Cardiac atrium fibroblast (primary cell): ENCODE results near the gene LMOD3.

GRCh38 chr3:67647509-67648092 lies 6.8 kb downstream of the SUCLG2 start:
- RAMPAGE, long total RNA: no peak

- RAMPAGE, long total RNA: no peak
These were observed 4.3 kb downstream of the SUCLG2 start for GRCh38 chr3:67650093-67650443.

DNA sequence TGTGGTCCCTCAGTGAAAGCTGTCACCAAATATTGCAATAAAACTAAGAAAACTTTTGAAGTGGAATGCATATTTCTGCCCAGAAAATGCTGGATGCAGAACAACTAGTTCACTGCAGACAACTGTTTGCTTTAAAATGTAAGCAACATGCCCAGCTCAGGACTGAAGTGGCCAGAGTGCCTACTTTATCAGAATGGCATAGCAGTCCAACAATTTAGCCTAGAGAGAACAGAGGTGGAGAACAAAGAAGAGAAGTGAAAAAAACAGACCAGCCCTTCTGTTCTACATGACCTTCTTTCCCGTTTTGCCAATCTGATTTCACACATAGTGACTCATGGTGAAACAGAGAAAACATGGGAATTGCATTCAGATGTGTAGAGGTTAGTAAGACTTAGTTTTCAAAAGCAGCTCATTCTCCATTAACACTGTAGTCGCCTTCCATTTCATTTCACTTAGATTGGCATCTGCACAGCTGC lies 523 bp upstream of the ARL6IP5 start:
- RAMPAGE, long total RNA: no peak

- RAMPAGE, long total RNA: no peak
These were observed at the start of gene LMOD3 for GRCh38 chr3:69121944-69122936. Gene LMOD3 (minus strand): TSS chr3:69122595.

- RAMPAGE, long total RNA: no peak
These were observed 56.8 kb upstream of the LMOD3 start for GRCh38 chr3:69178935-69179775.

GRCh38 chr3:69289852-69290488 lies 95.9 kb downstream of the FRMD4B start:
- RAMPAGE, long total RNA: no peak

DNA sequence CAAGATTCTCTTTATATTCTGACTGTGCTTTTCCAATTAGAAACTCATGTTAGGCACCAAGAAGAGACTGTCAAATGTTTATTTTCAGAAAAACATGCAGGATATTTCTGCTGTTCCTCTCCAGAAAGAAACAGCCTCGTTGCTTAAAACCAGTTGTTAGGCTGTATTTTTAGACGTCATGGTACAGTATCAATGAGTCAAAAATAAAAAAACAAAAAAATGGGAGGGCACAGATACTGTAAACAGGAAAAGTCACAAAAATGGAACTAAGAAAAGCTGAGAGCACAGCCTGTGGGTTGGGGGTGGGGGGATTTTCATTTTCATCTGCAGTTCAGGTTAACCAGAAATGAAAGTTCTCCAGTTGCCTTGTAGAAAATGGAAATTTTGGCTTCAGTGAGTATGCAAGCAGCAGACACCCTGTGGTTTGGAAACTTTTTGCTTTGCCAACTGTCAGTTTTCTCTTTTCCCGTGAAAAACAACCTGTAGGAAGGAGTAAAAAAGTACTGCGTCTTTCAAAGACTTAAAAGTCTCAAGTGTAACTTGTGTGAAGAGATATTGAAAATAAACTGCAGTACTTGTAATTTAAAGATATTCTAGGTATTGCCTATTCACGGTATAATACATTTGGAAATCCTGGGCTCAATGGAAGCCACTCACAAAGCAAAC lies 59.0 kb downstream of the FRMD4B start:
- RAMPAGE, long total RNA: no peak

- RAMPAGE, long total RNA: no peak
These were observed 155.2 kb upstream of the FRMD4B start for GRCh38 chr3:69540927-69541579.

DNA sequence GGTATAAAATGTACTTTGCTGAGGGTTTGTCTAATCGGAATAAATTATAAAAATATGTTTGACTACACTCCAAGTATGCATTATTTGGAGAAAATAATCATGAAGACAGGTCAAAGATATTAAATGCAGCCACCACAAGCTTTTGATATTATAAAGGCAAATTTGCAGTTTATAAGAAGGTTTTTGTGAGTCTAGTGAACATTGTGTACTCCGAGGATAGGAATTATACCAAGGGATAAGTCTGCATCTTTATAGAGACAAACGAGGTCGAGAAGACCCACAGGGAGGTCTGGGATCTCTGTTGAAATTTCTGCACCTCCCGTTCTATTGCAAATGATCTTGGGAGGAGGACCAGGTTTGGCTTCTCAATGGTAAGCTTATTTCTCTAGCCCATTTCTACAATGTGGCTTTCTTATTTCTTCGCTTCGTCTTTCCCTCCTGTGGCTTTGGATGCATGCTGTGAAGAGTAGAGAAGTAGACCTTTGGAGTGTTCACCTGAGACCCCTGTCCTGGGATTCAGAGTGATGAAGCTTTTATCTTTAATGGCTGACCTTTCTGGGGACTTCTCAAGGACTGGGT lies 7.4 kb downstream of the MITF start:
- RAMPAGE, long total RNA: no peak

DNA sequence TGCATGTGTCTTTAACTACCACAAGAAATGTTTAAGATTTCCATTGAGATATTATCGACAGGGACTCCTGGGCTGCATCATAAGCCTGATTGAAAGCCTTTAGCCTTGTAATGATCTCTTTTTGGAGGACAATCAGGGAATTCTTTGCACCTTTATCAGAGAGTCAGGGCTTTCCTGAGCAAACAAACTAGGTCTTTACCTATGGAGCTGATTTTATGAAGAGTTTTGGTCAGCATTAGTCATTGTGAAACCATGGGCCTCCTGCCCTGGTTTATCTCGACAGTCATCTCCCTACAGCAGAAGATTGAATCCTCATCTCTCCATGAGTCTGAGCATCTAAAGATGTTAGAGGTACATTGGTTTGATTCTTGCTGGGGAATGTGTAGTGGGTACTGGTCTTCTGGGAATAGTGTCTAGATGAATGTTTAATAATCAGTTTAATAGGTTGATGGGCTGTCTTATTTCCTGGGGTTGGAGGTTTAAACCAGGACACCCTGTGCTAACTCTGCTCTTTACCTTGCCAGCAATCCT lies 23.2 kb downstream of the MITF start:
- RAMPAGE, long total RNA: no peak

DNA sequence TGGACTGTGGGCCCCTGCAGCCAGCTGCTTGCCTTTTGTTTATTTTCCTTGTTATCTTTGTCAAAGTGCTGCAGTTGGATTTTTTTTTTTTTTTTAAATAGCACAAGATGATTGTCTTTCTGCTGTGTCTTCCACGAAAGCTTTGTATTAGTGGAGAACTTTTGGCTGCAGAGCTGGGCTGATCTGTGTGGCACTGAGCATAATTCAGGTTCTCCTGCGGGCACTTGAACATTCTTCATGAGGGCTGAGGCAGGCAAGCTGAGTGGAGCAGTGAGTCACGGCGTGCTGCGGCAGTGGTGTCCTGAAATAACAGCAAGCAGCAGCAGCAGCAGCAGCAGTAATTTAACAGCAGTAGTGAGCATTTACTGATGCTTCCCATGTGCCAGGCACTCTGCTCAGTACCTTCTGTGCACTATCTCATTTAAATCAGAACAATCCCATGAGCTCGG lies 45.7 kb downstream of the MITF start:
- RAMPAGE, long total RNA: no peak

GRCh38 chr3:70955698-70956060 lies 627.8 kb downstream of the FOXP1 start:
- RAMPAGE, long total RNA: no peak

DNA sequence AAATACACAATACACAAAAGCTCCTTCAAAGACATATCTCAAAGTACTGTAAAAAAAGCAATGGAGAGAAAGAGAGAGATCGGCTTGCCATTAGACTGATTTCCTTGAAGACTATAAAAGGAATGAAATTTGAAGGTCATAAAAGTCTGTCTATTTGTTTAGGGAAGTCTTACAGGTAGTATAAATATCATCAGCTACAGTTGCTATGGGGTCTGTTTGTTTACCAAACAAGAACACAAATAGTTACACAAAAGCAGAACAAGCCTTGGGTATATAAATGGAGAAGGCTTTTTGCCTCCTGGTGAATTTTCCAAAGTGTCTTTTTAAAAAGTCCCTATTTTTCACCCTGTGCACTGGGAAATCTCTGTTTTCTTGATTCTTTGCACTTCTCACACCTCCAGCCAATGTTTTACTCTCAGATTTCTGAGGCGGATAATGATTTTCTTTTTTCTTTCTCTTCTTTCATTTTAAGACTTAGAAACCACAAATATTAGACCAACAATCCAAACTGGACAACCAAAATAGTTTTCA lies 552.3 kb downstream of the FOXP1 start:
- RAMPAGE, long total RNA: no peak

DNA sequence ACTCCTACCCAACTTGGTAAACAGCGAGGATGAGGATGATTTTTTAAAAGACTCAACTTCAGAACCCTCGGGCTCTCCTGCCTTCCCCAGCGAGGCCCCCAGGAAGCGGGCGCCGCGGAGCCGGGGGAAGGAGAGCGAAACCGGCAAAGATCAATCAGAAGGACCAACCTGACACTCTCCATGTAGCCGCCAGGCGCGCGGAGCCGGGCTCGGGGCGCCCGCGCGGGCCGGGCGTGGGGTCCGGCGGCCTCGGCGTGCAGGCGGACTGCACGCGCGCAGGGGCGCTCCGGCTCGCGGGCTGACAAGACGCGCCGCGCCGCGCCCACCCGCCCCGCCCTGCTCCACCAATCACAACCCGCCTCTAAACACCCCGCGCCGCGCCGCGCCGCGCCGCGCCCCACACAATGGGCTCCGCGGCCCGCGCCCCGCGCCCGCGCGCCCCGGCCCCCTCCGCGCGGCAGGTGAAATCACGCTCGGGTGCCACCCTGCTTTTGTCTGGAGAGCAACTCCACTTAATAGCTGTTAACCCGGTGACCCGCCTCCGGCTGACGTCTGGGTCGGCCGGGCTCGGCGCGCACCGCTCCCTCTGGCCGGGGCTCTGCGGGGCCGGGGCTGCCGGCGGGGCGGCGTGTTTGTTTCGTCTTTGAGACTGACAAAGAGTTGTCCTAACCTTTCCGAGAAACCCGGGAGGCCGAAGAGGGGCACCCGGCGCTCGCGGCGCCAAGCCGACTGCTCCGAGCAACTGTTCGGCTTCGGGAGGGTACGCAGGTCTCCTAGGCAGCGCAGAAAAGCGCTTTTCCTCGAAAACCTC lies 518.7 kb downstream of the FOXP1 start:
- RAMPAGE, long total RNA: no peak

DNA sequence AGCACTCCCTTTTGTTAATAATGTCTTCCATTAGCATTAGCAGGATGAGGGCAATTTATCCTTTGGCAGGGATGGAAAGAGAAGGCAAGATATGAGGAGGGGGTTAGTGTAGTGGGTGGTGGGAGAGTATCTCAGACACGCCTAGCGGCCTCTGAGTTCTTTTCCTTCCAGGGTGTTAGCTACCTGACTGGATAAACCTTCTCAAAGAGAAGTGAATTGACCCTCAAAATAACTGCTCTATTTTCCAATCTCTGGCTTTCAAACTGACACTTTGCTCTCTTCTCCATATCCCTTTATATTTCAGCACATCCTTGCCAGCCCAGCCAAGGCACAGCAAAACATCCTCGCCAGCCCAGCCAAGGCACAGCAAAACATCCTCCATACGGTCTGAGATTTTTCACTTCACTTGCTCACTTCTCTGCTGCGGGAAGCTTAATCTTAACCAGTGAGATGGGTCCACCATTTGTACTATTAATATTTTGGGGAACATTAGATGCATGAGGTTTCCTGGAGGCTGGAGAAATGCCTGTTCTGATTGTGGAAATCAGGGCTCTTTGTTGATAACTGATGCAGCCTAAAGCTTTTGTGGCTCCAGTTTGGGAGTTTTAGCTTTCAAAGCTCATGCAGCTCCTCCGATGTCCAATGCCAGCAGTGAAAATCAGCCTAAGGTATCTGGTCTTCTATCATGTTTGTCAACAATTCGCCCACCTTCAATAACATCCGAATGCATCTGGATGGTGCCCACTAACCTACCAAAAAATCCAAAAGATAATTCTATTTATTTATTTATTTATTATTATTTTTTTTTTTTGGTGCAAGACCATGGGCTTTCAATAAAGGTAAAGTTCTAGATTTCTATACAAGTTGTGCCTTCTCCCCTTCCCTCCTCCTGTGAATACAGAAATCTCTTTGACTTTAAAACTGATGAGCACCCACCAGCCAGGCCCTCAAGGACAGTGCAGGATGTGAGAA lies 446.2 kb downstream of the FOXP1 start:
- RAMPAGE, long total RNA: no peak

GRCh38 chr3:71221410-71221967 lies 362.0 kb downstream of the FOXP1 start:
- RAMPAGE, long total RNA: no peak

GRCh38 chr3:71227312-71227854 lies 356.1 kb downstream of the FOXP1 start:
- RAMPAGE, long total RNA: no peak

GRCh38 chr3:71244974-71245410 lies 338.5 kb downstream of the FOXP1 start:
- RAMPAGE, long total RNA: no peak

DNA sequence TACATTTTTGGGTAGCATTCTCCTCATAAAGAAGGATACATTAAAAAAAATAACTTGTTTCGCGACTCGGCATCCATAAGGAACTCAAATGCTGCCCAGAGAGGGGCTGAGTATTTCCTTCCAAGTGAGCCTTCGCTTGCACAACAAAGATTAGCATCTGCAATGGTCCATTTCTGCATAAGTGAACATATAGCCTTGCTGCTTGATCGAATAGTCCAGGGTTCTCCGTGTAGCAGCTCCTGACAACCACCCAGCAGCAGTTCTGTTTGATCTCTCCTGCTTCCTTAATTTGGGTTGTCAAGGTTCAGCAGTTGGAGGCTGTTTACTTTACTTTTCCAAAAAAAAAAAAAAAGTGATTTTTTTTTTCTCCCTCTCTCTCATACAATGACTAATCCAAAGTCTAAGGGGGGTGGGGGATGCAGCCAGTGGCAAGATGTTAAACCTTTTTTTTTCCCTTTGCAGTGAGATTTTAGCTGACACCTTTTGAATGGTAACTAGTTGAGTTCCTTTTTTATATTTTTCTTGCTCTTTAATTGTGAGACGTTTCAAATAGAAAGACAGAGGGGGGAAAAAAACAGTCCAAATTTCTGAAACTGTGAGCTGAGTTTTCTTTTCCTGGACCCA lies 3.6 kb downstream of the FOXP1 start:
- RAMPAGE, long total RNA: no peak

GRCh38 chr3:71581258-71581484 lies 2.4 kb downstream of the FOXP1 start:
- RAMPAGE, long total RNA: no peak